HGPS cell (cell line): ENCODE measurements around the genes PARD3 and FZD8.

GRCh38 chr10:33009823-33010598 is 52.0 kb upstream of the ITGB1 start:
- RRBS, result no CpG with 5 or more reads among the region's 13 CpGs

DNA sequence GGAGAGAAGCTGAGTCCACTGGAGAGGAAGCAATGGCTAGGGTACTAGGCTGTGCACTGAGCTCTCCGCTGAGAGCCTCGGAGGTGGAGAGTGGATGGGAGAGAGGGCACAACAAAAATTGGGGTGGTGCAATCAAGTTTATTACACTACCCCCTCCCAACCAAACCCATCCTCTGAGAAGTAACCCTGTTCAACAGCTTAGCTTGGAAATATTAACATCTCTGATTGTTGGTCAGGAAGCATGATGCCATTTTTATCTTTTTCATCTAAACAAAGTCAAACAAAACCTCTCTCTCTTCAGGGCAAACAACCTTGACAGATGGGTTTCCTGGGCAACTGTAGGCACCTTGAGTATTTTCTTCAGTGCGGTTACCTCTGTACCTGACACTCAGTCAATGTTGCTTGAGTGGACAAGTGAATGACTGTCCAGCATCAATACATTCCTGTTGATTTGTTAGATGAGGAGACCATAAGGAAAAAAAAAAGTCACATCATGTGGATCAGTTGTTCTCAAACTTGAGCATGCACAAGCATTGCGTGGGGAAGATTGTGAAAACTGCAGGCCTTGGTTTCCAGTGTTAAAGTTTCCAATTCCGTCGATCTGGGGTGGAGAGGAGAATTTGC is 183.6 kb downstream of the NRP1 start:
- RRBS, result no CpG with 5 or more reads among the region's 6 CpGs

GRCh38 chr10:33257434-33258102 is 76.9 kb downstream of the NRP1 start:
- RRBS, result no CpG with 5 or more reads among the region's 9 CpGs

DNA sequence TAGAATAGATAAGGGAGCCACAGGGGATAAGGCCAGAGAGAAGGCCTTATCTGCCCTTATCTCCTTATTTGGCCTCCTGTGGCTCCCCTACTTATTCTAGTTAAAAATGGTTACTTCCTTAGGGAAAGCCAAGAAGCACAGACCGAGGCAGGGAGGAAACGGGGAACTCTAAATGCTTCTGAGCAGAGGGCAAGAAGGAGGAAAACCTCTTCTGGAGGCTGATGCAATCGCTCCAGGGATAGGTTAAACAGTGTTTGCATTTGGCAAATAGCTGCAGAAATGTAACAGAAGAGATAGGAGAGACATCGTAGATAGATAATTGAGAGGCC is 18.6 kb downstream of the NRP1 start:
- RRBS, result no CpG with 5 or more reads among the region's 4 CpGs

- RRBS, result no CpG with 5 or more reads among the region's 3 CpGs
Observed at GRCh38 chr10:33678814-33679013, 344.2 kb upstream of the NRP1 start.

DNA sequence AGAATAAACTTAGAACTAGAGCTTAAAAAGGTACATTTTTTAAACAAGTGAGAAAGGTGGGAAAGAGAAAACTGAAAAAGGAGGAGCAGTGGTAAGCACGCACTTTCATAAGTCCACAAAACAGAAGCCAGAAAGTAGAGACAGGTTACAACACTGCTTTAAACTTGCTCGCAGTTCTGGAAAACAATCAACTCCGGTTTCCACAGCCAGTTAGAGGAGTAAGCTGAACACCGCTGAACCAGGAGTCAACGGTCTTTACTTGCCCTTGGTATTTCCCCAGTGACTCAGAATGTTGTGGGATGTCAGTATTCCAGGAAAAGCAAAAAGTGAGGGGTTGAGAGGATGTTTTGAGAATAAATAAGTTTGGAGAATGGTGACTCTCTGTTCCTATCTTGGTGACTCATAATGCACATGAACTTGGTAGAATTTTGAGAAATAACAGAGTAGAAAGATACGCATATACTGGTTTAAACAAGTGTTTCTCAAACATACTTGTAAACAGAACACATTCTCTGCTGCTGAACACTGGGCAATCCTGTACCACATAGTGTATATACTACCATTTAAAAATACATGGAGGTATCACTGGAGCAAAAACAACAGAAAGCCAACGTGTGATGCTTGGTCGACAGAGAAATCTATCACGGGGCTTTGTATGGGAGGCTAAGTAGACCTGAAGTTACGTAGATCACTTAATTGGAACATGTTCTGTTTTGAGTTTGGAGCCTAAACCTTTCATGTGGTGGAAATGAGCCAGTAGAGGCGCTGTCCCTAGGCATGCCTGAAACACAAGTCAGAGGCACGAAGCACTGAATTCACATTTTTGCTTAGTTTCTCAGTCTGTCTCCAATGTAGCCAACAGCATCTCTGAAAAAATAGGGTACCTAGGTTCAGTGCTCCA is 534.4 kb downstream of the PARD3 start:
- RRBS, result no CpG with 5 or more reads among the region's 12 CpGs

DNA sequence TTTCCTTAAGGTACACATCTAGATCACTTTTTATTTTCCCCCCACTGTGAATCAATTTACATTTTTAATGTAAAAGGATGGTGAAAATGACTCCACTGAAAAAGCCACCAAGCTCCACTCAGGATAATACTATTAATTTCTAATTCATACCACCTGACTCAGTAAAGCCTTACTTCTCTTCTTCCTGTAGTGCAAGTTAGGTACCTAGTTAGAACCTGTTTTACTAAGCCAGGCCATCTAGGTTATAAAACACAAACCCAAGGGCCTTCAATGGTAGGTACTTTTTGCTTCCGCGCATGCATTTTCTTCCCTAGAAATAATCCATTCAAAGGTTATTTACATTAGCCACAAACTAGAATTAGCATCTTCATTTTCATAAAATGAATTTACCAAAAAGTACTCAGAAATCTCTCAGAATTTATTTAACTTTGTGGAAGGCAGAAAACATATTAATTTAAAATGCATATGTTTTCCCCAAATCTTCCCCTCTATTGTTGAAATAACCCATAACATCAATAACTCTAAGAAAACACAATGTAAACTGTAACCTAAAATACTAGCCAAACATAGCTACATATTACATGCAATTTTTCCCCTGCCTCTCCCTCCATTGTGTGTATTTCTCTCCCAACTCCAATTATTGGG is 155.4 kb downstream of the PARD3 start:
- RRBS, result no CpG with 5 or more reads among the region's 2 CpGs

GRCh38 chr10:34813014-34813462 is 2.1 kb downstream of the PARD3 start:
- RRBS, result no CpG with 5 or more reads among the region's 2 CpGs

GRCh38 chr10:34815219-34816142 is at the start of gene PARD3:
Gene PARD3, minus strand, starts transcription at chr10:34815296.
- RRBS, result 2% methylated on average over 29 of the region's 78 CpGs

GRCh38 chr10:35011611-35012298 is 78.4 kb downstream of the CUL2 start:
- RRBS, result no CpG with 5 or more reads among the region's 8 CpGs

DNA sequence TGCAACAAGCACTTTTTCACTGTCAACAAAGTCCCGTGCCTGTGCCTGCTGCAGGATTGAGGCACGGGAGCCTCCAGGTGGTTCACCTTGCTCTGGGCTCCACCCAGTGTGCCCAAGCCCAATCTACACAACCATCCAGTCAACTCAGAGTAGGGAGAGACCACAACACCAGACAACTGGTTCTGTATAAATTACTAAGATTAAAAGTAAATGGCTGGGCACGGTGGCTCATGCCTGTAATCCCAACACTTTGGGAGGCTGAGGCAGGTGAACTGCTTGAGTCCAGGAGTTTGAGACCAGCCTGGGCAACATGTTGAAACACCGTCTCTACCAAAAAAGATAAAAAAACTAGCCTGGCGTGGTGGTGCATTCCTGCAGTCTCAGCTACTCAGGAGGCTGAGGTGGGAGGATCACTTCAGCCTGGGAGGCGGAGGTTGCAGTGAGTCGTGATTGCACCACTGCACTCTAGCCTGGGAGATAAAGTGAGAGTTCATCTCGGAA is 22.8 kb upstream of the CCNY start:
- RRBS, result no CpG with 5 or more reads among the region's 8 CpGs

- RRBS, result no CpG with 5 or more reads among the region's 2 CpGs
Observed at GRCh38 chr10:35315871-35316622, 20.3 kb upstream of the CCNY start.

DNA sequence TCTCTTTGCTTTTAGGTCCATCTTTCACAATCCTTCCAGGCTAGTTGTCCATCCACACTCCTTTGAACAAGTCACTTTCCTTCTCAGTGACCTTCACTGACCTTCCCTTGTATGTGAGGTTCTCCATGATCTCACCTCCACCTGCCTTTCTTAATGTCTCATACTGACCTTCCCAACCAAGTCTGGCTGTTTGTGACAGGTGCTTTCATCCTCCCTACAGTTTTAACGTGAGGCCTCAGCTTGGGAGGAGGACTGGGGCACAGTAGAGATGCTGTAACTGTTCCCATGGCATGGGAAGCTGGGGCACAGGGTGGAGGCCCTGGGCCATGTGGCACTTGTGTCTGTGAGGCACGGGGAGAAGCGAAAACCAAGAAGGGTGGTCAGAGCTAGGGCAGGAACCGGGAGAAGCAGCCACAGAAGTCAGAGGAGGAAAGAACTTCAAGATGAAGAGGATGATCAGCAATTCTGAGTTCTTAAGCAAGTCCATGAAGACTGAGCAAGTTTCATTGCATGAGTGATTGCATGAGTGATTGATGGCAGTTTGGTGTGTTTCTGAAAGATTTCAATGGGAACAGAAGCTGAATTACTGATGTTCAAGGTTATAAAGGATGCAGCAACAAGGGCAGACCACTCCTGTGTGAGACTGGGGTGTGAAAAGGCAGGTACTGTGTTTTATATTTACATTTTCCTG is 35.2 kb downstream of the CCNY start:
- RRBS, result no CpG with 5 or more reads among the region's 4 CpGs

DNA sequence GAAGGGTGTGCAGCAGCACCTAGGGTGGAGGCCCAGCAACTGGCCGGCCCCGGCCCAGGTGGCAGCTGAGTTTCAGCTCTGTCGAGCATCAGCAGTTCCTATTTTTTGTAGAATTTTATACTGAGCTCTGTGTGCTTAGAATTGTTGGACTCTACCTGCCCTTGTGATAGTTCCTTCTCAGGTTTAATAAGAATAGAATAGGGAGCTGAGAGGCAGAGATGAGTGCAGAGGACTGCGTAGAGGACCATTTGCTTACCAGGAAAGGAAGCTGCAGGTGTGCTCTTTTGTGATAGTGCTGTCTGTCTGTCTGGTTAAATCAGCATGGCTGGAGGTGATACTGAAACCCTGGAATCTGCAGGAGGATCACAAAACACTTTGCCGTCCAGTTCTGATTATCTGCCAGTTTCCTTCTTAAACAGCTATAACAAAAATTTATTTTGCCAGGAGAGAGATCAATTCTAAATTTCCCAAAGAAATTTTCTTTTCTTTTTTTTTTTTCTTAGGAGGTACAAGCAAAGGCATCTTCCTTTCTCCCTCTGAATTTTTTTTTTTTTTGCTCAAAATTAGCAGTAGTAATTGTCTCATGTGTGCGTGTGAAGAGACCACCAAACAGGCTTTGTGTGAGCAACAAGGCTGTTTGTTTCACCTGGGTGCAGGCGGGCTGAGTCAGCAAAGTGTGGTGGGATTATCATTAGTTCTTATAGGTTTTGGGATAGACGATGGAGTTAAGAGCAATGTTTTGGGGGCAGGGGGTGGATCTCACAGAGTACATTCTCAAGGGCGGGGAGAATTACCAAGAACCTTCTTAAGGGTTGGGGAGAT is 64.9 kb downstream of the CCNY start:
- RRBS, result no CpG with 5 or more reads among the region's 9 CpGs

GRCh38 chr10:35403347-35404411 is 67.4 kb downstream of the CCNY start:
- RRBS, result no CpG with 5 or more reads among the region's 11 CpGs

DNA sequence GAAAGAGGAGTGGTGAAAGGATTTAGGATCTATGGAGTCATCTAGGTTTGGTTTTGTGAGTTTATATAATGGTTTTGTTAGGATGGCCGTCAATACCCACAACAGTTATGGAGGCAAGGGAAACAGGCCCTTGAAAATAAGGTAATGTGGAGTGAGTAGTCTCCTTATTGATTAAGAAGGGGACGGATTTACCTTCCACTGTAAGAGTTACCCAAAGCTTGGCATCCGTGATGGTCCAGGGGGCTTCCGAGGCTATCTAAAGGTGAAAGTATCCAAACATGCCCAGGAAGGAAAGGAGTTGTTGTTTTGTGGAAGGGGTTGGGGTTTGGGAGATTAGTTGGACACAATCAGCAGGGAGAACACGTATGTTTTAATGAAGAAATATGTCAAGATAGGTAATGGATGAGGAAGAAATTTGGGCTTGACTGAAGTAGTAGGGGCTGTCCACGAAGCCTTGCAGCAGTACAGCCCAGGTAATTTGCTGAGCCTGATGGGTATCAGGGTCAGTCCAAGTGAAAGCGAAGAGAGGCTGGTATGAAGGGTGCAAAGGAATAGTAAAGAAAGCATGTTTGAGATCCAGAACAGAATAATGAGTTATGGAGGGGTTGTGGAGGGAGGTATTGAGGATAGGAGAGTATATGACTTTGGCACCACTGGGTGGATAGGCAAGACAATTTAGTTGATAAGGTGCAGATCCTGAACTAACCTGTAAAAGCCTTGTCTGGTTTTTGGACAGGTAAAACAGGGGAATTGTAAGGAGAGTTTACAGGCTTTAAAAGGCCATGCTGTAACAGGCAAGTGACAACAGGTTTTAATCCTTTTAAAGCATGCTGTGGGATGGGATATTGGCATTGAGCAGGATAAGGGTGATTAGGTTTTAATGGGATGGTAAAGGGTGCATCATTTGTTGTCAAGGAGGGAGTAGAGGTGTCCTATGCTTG is 68.4 kb downstream of the CCNY start:
- RRBS, result no CpG with 5 or more reads among the region's 7 CpGs

DNA sequence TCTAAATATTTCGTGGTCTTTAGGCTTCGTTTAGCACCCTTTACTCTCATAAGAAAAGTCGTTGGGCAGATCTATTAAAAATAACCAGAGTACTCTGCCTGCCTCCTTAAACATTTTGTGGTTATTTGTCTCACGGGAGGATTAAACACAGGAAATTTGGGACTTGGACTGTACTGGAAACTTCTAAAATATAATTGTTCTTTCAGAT is 109.5 kb downstream of the CCNY start:
- RRBS, result no CpG with 5 or more reads among the region's 4 CpGs

- RRBS, result no CpG with 5 or more reads among the region's 12 CpGs
Observed at GRCh38 chr10:35453815-35454413, 117.6 kb downstream of the CCNY start.

DNA sequence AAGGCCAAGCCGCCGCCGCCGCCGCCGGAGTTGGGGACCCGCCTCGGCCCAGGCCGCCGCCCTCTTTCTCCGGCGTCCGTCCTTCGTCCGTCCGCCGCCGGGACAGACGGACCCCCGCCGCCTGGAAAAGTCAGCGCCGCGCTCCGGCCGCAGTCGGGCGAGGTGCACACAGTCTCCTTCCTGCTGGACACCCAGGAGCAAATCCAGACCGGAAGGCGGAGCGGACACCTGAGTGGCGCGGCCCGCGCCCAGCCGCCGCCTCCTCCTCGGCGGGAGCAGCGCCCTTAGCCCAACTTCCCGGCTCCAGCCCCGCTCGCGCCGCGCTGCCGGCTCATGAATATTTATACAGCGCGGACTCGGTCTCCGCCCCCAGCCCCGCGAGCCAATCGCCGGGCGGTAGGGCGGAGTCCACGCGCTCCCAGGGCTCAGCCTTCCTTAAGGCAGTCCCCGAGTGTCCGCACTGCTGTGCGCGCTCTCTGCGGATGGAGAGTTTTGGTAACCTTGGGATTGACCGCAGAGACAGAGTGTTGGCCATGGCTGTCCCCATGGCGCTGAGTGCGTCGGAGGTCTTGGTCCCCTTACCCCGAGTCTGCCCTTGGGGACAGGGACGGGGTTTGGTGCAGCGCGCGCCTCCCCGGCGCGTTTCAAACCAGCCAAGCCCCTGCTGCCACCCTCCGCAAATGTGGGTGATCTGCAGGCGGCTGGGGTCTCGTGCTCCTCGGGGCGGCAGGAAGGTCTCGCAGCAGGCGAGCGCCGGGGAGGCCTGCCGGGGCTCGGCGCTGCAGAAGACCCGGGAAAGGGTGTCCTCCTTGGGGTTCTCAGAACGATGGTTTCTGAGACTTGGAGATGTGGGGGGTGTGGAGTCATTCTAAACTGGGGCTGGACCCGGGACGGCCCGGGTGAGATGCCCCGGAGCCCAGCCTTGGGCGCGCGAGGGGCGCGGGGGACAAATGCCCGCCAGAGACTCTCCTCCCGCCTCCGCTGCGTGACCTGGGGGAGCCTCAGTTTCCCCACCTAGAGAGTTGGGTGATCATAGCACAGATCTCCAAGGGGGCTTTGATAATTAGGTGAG is at the start of gene FZD8:
FZD8 (minus strand) TSS at position 317 of the 1,072 bp plus-strand sequence.
- RRBS, result 2% methylated on average over 52 of the region's 103 CpGs